GM19240 (cell line): ENCODE results near the gene OPALIN.

DNA sequence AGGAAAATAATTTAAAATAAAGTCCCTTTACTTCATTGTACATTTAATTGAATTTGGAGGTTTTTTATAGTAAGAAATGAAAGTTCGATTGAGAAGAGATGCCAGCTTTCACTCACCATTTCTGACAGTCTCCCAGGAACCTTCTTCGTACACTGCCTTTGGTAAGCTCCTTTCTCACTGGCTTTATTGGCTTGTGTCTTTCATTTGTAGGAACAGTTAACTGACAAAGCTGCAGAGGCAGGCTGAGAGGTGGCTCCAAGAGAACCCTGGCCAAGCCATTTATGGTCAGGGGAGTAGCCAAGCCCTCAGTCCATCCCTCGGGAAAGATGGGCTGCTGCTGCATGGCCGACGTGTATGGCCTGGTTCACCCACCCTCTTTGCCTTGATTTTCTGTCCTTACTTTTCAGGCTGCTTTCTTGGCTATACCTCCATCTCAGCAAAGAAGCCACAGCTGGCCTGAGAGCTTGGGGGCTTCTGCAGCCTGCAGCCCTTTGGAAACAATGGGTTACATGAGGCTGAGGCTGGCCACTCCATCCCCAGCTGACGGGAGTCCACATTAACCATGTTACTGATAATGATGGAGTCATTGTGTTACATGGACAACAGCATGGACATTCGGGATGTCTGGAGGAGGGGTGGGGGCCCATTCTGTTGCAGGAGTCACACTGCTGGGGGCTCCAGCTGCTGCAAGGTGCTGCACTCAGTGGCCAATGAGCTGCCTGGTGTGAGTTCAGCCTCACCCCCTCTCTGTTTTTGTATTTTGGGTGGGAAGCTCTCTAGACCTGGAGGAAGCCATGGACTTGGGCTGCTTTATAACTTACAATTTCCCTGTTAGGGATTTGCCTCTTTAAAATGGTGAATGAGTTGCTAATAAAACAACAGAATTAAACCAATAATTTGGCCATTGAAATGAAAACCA lies at the start of gene OPALIN:
Gene OPALIN, minus strand, starts transcription at position 225 of the 919 bp plus-strand sequence.
- RRBS: no CpG with 5 or more reads among the region's 7 CpGs

- RRBS: no CpG with 5 or more reads among the region's 4 CpGs
Measured at GRCh38 chr10:96552678-96553318, 34.0 kb downstream of the TM9SF3 start.

- RRBS: no CpG with 5 or more reads among the region's 4 CpGs
Measured at GRCh38 chr10:96561795-96562294, 25.0 kb downstream of the TM9SF3 start.

GRCh38 chr10:96585922-96586422 lies 840 bp downstream of the TM9SF3 start:
- RRBS: 0% methylated on average over 4 of the region's 17 CpGs

DNA sequence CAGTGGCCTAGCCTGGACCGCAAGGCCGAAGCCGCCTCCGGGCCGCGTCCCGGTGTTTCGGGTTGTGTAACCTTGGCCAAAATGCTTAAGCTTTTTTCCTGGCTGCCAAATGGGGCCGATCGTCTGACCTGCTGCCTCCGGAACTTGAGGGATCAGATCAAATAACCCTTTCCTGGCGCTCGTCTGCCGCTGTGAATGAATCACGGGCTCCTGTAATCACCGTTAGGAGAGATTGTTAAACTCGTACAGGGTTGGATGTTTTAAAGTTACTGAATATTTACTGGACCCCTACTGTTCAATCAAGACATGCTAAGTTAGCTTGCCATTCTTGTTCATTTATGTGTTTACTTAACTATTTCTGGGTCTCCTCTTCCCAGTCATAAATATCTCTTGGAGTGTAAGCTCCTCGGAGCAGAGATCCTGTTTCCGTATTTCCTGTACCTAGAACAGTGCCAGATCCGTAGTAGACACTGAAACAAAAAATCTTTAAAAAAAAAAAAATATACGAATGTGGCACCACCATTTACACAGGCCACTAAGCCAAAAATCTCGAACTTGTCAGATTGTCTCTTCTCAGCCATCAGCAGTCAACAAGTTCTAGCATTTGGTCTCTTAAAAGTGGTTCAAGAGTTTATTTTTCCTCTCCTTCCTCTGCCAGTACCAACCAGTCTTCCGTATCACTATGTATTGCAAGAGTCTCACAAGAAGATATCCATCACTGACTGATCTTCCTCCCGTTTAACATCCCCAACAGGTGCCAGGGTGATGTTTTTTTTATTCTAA lies 627 bp upstream of the TM9SF3 start:
- RRBS: 2% methylated on average over 9 of the region's 24 CpGs

DNA sequence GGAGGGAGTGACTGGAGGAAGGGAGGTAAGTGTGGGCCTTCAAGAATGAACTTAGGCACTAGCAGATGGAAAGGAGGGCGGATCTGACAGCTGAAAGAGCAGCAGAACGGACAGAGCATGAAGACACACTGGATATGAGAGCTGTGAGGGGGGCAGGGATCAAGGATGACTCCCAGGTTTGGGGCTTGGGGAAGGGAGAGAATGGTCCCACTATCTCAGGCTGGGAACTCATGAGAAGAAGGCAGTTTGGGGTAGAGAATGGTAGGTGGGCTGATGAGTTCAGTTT lies 12.2 kb upstream of the TM9SF3 start:
- RRBS: no CpG with 5 or more reads among the region's 2 CpGs

- RRBS: no CpG with 5 or more reads among the region's 10 CpGs
Measured at GRCh38 chr10:97366414-97366705, 31.8 kb upstream of the FRAT2 start.

GRCh38 chr10:97366706-97367657 lies 32.5 kb upstream of the FRAT2 start:
- RRBS: no CpG with 5 or more reads among the region's 28 CpGs

GRCh38 chr10:97427478-97428235 lies 1.7 kb downstream of the PGAM1 start:
- RRBS: no CpG with 5 or more reads among the region's 10 CpGs

GRCh38 chr10:97452406-97453171 lies 6.6 kb downstream of the ZDHHC16 start:
- RRBS: no CpG with 5 or more reads among the region's 9 CpGs

DNA sequence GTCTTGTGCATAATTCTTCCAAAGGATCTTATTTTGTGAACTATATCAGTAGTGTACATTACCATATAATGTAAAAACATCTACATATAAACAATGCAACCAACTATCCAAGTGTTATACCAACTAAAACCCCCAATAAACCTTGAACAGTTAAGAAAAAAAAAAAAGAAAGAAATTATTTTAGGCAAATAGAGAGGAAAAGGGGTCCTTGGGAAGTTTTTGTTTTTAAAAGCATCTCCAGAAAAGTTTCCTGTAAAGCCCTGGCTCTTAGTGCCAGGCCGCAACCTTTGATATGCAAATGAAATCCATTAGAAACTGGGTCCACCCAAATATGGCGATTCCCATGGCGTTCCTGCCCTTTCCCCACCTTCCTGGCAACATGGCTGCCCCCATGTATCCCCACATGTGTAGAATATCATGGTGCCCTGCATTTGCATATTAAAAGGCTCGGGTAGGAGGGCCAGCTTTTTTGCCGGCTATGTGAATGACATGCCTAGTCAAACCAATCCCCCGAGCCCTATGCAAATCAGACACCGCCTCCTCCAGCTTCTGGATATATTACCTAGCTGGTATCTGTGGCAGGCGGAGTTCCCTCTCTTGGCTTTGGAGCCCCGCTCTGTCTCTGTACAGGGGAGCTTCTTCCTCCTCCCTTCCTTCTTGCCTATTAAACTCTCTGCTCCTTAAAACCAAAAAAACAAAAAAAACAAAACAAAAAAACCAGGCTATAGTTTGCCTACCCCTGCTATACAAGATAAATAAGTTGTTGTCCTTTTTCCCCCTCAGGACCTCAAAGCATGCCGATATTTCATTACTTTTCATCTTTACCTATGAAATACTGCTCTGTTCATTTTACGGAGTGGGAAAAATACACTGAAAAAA lies 18.3 kb downstream of the MMS19 start:
- RRBS: no CpG with 5 or more reads among the region's 11 CpGs

- RRBS: 2% methylated on average over 5 of the region's 63 CpGs
Measured at GRCh38 chr10:97499273-97500157, 791 bp downstream of the UBTD1 start.

DNA sequence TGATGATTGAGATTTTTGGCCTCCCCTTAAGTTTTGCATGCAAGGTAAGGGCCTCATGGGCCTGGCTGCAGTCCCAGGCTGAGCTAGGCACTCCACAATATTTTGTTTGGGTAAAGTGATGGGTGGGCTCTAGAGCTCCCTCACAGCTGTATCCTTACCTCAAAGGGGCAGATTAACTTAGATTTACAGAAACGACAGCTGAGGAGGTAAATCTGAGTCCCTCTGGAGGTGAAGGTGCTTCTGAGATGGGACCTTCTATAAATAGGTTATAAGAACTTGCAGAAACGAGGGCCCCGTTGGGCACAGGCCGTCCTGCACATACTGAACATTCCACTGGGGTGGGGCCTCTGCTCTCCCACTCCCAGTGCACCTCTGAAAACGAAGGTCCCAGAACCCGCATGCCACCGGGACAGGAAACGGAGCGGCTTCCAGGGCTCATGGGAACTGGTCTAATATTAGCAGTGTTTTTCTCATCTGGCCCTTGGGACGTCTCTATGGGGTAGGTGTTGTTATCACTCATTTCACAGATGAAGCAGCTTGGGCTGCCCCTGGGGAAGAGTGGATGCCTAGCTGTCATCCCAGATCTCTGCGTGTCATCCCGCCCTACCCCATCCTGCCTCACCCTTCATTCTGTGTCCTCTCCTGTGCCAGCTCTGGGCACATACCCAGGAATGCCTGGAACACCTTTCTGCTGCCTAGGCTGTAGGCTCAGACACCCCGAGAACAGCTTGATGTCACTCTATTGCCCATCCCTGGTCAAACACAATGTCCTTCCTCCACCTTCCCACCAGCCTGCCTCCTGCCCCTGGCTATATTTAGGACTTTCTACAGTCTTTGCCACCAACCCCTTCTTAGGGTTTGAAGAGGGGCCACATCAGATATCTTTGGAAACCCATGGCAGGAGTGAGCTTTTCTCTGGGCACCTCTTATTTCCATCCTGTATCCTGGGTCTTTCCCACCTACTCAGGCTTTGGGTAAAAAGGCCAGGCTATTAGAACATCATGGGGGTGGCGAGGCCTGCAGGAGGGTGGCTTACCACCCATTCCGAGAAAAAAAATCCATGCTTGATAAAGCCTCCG lies 19.7 kb downstream of the C10orf62 start:
- RRBS: no CpG with 5 or more reads among the region's 16 CpGs

DNA sequence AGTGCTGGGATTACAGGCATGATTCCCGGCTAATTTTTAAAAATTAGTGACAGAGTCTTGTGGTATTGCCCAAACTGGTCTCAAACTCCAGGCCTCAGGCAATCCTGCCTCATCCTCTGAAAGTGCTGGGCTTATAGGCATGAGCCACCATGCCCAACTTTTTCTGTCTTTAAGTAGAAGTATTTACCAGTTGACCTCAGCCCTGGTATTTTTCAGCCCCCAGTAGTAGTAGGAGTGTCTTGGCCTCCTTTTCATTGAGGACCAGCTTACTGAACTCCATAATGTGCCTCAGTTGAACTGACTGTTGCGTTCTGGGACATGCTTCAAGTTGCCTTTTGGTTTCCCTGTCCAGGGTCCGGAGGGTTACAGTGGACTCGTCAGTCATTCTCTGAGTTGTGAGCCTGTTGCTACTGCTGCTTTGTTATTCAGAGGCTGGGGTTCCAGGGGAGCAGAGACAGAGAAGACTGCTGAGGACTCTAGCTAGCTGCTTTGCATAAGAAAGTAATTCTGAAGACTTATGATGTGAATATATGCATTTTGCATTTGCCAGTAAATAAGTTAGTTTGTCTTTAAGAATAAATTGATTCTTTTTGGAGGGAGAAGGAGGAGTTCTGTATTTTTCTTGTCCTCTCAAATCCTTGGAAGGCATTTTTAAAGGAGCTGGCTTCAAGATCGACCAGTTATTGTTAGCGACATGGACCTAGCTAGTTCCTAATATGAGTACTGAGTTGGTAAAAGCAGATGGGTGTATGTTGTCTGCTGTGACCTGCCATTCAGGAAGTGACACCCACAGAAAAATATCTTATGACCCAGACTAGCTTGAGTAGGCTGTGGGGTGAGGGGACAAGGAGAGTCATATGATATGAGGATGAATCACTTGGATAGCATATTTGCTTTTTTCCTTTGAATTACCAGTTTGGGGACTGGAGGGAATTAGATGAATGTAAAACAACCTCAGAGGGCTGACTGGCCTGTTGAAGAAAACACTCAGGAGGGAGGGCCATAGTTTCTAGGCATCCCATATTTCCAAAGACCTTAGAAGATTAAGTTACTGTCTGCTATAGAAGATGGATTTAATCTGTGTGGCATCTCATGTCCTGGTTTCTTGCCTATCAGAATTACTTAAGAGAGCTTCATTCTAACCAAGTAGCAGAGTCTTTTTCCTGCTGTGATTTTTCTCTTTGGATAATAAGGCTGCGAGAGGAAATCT lies 8.3 kb downstream of the PI4K2A start:
- RRBS: no CpG with 5 or more reads among the region's 7 CpGs

GRCh38 chr10:97707299-97707597 lies 6.3 kb upstream of the MARVELD1 start:
- RRBS: 65% methylated on average over 2 of the region's 4 CpGs

GRCh38 chr10:97772384-97772822 lies 604 bp upstream of the SFRP5 start:
- RRBS: no CpG with 5 or more reads among the region's 6 CpGs

- RRBS: no CpG with 5 or more reads among the region's 7 CpGs
Measured at GRCh38 chr10:97921640-97922333, 72.1 kb downstream of the GOLGA7B start.

DNA sequence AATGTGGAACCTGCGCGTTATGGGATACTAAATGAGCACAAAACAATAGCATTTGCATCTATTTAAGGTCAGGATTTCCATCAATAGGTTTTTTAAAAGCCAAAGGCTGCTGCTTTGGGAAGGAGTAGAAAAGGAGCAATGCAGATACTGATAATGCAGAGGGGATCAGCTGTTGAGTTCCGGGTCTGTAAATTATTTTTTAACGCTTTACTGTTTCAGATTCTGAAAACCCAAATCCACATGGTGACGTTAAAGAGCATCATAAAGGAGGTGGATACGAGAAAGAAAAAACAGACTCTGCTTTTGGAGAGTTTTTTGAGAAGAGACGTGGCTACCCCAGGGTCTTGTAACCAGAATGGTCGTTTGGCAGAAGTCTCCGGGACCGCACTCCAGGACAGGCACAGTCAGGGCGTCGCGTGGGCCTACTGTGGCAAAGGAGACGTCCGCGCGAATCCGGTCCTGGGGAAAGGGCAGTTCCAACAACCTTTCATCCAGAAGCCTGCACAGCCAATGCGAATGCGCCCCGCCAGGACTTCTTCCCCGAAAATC lies 2.2 kb downstream of the HPSE2 start:
- RRBS: 6% methylated on average over 8 of the region's 22 CpGs

DNA sequence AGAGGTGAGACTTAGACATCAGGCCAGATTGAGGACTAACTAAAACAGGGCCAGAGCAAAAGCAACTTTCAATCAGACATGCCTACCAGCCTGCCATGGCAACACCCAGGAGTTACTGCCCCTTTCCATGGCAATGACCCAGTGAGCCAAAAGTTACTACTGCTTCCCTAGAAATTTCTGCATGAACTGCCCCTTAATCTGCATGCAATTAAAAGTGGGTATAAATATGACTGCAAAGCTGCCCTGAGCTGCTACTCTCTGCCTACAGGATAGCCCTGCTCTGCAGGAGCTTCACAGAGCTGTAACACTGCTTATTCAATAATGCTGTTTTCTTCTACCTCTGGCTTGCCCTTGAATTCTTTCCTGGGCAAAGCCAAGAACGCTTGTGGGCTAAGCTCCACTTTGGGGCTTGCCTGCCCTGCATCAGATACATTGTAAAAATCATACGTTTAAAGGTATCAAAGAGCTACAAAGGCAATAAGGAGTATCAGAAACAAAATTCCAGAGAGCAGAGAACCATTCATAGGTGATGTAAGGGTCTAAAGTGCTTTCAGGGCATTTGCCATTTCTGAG lies 24.9 kb upstream of the CNNM1 start:
- RRBS: no CpG with 5 or more reads among the region's 2 CpGs

- RRBS: no CpG with 5 or more reads among the region's 2 CpGs
Measured at GRCh38 chr10:99410707-99411148, 19.7 kb downstream of the GOT1 start.